Mesenchymal stem cell of the bone marrow (primary cell): ENCODE data around the gene ZFP62.

- CAGE, long polyA plus RNA = no peak
These were observed 1.1 kb upstream of the RNF130 start for GRCh38 chr5:180072567-180073076.

GRCh38 chr5:180289418-180289980 is 2.4 kb downstream of the MAPK9 start:
- CAGE, long polyA plus RNA = no peak

GRCh38 chr5:180300974-180301749 is 9.3 kb upstream of the MAPK9 start:
- CAGE, long polyA plus RNA = no peak

DNA sequence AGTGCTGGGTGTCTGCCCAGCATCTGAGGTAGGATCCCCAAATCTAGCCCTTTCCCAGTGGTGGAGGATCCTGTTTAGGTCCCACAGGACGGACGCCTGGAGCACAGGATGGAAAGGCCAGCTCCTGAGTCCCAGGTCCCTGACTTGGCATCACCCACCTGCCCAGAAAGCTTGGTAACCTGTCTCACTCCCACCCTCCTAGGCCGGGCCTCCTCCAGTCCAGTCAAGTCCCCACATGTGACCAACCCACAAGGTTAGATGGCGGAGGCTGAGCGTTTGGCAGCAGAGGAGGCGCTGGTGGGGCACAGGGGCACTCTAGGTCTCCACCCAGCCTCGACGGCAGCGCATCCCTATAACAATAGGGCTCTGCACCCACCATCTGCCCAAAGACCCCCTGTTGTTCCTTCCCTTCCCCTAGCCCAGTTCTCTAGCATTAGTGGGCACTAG is 28.2 kb downstream of the GFPT2 start:
- CAGE, long polyA plus RNA = no peak

DNA sequence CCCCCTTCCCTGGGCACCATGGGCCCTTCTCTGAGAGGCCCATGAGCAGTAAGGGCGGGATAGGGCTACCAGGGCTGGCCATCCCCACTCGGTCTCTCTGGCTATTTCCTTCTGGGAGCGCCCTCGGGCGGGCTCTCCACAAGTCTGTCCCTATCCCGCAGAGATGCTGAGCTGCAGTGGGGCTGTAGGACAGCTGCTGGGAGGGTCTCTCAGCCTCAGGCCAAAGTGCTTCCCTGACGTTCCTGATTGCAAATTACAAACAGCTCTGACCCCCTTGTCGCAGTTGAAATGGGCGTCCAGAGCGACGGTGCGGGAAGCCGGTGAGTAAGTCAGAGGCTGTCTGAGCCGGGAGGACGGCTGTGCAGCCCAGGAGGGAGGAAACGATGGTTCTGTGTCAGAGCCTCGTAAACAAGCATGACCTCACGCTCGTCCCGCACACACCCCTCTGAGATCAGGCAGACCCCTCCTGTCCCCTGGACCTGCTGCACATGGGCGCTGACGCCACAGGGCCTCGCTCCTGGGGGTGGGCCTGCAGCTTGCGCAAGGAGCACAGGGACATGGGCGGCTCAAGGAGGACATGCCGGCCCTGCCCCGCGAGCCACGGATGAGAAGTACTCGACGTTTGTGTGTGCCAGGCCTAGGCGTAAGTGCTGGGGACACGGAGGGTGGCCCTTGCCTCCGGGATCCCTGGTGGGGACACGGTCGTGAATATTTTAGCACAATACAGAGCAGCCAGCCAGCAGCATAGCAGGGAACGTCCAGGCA is 36.4 kb upstream of the GFPT2 start:
- CAGE, long polyA plus RNA = no peak

GRCh38 chr5:180441401-180441924 is 52.7 kb upstream of the CNOT6 start:
- CAGE, long polyA plus RNA = no peak

GRCh38 chr5:180466940-180467795 is 27.0 kb upstream of the CNOT6 start:
- CAGE, long polyA plus RNA = no peak

- CAGE, long polyA plus RNA = no peak
These were observed 1.1 kb downstream of the SCGB3A1 start for GRCh38 chr5:180590064-180590783.

GRCh38 chr5:180648697-180649318 is 592 bp downstream of the FLT4 start:
- CAGE, long polyA plus RNA = no peak

DNA sequence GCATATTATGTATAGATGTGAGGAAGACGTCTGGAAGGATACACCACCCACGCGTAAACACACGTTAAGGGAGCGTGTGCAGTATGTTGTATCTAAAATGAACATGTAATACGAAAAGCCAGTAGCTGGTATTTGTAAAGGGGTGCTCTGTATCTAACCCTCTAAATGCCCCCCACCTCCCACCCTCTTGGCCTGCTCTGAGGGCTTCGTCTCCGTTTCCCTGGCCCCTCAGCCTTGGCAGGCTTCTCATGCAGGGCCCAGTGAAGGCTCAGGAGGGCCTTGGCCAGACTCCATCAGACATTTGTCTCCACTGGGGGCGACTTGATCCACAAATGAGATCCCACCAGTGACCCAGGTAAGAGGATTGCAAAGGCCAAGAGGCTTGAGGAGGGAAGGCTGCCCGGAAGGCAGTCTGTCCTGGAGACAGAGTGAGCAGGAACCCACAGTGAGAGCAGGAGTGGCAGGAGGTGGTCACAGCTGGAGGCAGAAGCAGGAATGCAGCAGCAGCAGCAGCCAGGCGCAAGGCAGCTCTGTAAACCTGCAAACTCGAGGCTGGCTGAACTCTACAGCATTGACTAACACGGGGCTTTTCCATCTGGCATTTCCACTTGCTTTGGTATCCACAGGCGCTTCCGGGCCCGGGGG is 15.0 kb downstream of the MGAT1 start:
- CAGE, long polyA plus RNA = no peak

- CAGE, long polyA plus RNA = no peak
These were observed 1.8 kb upstream of the MGAT1 start for GRCh38 chr5:180804329-180804871.

- CAGE, long polyA plus RNA = no peak
These were observed at the start of gene ZFP62 for GRCh38 chr5:180861108-180861803. Gene ZFP62, minus strand, starts transcription at chr5:180861276.

DNA sequence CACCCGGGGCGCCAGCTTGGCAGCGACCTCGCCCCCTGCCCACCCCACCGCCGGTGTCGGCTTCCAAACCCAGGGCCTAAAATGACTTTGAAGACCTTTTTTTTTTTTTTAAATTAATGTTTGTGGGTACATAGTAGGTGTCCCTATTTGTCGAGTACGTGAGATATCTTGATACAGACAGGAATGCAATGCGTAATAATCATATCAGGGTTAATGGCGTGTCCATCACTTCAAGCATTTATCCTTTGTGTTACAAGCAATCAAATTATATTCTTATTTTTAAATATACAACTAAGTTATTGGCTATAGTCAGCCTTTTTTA is 689 bp upstream of the ZFP62 start:
- CAGE, long polyA plus RNA = no peak

- CAGE, long polyA plus RNA = no peak
These were observed 5.3 kb upstream of the ZFP62 start for GRCh38 chr5:180866247-180867005.

GRCh38 chr5:181101118-181101545 is 29.8 kb downstream of the OR2V1 start:
- CAGE, long polyA plus RNA = no peak

- CAGE, long polyA plus RNA = no peak
These were observed 9.0 kb downstream of the OR2V1 start for GRCh38 chr5:181121863-181122387.

DNA sequence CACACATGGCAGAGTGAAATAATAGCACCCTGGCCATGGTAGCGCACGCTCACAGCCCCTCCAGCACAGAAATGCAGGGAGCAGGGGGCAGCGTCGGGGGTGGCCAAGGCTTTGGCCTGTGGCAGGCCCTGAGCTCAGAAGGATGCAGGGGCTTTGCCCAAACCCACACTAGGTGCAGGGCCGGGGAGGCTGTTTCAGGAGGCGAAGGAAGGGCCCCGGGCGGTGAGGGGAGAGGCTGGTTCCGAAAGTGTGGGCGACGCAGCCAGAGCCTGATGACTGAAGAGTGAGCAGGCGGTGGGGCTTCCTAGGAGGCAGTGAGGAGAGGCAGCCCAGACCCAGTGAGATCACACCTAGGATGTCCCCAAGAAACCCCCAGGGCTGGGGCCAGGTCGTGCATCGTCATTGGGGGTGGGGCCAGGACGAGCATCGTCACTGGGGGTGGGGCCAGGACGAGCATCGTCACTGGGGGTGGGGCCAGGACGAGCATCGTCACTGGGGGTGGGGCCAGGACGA is 13.0 kb downstream of the OR2V2 start:
- CAGE, long polyA plus RNA = no peak

DNA sequence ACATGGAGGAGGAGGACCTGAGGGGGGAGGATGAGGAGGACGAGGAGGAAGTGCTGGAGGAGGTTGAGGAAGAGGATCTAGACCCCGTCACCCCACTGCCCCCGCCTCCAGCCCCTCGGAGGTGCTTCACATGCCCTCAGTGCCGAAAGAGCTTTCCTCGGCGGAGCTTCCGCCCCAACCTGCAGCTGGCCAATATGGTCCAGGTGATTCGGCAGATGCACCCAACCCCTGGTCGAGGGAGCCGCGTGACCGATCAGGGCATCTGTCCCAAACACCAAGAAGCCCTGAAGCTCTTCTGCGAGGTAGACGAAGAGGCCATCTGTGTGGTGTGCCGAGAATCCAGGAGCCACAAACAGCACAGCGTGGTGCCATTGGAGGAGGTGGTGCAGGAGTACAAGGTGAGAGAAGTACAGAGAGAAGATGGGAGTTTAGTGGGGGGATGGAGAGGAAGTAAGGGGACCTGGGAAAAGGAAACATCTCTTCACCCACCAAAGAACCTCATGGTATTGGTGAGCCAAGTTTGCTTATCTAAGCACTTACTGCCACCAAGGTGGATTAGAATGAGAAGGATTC is 1.4 kb downstream of the TRIM41 start:
- CAGE, long polyA plus RNA = no peak

GRCh38 chr5:181242049-181242537 is 1.6 kb downstream of the RACK1 start:
- CAGE, long polyA plus RNA = no peak